ENCODE data around the genes CALHM6 and RSPH4A.

DNA sequence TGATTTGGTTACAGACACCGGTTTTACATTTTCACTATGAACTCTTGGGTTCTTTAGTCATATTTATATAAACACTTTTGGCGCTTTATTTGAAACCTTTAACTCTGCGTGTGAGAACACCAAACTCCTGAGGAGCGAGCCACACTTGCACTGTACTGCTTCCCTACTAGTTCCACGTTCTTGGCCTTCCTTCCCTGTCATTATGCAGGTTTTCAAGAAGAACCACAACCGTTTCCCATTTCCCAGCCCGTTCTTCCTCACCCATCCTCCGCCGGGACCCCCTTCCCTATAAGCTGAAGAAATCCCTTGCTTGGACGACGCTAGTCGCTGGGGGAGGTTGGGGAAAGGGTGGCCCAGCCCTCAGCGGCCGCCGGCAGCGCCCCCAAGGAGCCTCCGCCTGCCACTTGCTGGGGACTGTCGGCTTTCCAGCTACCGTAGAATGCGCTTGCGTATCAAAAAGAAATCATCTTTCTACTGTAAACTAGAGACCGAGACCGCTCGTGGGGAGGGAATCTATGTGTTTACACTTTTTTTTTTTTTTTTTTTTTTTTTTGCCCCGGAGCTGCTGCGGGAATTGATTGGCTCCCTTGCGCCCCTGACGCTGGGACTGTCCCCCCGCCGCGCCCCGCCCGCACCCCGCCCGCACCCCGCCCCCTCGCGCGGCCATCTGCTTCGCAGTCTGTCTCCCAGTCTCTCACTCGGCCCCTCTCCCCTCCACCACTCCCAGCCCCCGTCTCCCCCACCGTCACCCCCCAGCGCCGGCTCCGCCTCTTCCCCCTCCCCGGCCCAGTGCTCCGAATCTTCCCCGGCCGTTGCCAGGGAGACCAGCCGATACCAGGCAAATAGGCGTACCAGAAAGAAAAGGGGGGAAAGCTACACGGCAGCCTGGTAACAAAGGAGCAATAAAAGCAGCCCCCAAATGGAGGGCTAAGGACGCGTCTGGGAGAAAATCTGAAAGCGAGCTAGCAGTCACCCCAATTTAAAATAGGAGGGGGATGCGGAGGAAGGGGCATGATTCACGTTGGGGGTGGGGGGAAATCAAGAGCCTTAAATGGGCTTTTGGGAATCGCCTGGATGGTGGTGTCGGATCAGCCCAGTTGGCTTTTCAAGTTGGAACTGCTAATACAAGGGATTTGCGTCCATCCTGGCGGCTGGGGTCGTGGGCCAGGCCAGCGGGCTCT lies 2.3 kb upstream of the MARCKS start:
- PRO-cap = unidirectional peak, plus-strand start at position 682 of the sequence

- PRO-cap = bidirectional peak, plus-strand start at chr6:113858310, minus-strand start at chr6:113858225
Observed at GRCh38 chr6:113857915-113858400, 813 bp downstream of the MARCKS start.

- PRO-cap = bidirectional peak, plus-strand start at chr6:113859123, minus-strand start at chr6:113858982
Observed at GRCh38 chr6:113859054-113859306, 1.8 kb downstream of the MARCKS start.

- PRO-cap = no peak
Observed at GRCh38 chr6:115347020-115347219, 713.8 kb downstream of the FRK start.

DNA sequence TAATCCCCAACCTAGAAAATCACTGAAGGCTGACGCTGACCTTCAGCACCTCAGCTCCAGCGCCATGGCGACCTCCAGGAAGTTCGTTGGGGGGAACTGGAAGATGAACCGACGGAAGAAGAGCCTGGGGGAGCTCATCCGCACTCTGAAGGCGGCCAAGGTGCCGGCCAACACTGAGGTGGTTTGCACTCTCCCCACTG lies 22.1 kb downstream of the FRK start:
- PRO-cap = no peak

GRCh38 chr6:116255068-116255916 lies 1.4 kb upstream of the TSPYL4 start:
- PRO-cap = no peak

DNA sequence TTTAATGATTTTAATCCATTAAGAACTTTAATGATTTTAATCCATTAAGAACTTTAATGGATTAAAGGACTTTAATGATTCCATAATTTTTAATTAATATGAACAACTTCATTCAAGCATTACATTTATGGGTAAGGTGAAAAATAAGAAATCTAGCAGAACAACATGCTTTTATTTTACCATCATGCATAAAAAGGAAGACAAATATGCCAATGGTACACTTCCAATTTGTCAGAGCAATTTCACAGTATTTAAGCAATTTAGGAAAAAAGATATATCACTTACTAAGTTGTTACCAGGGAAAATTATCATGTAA lies 3.2 kb downstream of the TSPYL1 start:
- PRO-cap = no peak

DNA sequence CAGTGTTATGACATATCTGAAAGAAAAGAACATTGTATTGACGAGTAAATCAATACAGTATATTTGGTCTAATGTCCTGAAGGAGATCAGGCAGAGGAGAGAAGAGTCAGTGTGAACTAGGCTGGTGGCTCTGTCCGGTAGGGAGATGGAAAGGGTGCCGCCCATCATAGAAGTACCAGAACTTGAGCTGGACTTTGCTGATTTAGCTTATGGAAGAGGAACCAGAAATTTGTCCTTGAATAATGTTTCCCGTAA lies at the start of gene CALHM6:
CALHM6 (plus strand) TSS at position 197 of the 255 bp plus-strand sequence.
- PRO-cap = no peak

GRCh38 chr6:116615619-116616600 lies at the start of gene RSPH4A:
Gene RSPH4A, plus strand, starts transcription at chr6:116616479.
- PRO-cap = unidirectional peak, minus-strand start at chr6:116616310

GRCh38 chr6:116764761-116765044 lies 816 bp downstream of the FAM162B start:
- PRO-cap = no peak

DNA sequence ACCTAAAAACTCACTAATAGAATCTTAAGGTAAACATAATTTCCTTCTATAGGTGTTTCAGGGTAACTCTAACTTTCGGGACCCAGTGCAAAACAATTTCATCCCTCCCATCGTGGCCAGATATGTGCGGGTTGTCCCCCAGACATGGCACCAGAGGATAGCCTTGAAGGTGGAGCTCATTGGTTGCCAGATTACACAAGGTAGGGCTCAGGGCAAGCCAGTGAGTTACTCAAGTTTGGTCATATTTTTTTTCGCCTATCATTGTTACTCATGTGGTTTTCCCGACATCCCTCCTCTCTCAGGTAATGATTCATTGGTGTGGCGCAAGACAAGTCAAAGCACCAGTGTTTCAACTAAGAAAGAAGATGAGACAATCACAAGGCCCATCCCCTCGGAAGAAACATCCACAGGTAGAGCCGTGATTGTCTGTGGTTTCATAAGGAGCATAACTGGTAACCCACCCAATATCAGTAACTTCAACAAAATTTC lies 58.2 kb downstream of the DCBLD1 start:
- PRO-cap = no peak

GRCh38 chr6:117547463-117548699 lies 54.4 kb downstream of the GOPC start:
- PRO-cap = unidirectional peak, minus-strand start at chr6:117547851

GRCh38 chr6:117594245-117594727 lies 8.0 kb downstream of the GOPC start:
- PRO-cap = no peak

DNA sequence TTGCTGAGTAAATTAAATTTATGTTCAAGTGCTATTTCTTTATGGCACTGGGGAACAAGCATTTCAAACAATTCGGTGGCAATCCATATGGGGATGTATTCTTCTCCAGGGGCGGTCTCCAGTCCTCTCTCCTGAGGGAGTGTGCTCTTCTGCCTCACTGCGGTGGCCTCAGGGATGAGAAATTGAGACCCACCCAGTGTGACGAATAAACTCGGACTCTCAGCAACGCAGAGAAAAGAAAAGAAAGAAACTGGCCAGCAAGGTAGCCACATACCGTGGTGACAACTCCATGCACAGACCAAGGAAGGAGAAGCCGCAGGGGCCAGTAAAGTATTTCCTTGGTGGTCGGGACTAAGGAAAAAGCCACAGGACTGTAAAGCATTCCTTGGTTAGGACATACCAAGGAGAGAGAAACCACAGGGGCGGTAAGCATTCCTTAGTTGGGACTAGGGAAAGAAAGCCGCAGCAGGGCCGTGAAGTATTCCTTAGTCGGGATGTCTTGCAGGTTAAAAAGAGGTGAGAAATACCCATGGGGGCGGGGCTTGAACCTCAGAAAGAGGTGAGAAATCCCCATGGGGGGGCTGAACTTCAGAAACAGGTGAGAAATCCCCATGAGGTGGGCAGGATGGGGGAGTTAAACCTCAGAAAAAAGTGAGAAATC lies 13.6 kb upstream of the GOPC start:
- PRO-cap = no peak

DNA sequence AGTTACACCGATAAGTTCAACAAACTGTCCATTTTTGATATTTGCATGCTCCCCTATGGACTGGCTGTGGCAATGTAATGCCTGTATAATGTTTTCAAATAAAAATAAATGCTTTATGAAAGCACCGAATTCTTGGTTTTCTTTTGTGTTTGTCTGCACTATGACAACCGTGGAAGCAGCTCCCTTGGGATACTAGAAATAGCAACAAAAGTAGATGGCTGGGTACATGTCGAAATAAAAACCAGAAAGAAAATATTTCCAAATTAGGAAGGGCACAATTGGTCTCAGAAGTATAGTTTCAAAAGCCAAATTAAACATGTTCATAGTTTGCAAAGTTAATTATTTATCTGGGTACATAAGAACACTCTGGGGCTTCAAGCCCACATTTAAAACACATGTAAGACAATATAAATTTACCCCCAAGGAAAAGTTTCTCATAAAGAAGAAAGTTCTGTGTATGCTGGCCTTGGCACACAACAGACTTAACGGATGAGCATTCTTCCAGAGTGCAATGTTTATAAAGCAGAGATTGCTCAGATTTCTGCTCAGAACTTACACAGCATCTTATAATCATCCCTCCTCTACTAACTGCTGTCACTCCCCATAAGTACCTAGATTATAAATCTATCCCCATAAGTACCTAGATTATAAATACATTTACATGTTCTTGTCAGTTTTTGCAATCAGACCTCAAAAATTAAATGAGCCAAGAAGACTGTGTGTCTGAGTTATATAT lies 230.4 kb upstream of the PLN start:
- PRO-cap = no peak

DNA sequence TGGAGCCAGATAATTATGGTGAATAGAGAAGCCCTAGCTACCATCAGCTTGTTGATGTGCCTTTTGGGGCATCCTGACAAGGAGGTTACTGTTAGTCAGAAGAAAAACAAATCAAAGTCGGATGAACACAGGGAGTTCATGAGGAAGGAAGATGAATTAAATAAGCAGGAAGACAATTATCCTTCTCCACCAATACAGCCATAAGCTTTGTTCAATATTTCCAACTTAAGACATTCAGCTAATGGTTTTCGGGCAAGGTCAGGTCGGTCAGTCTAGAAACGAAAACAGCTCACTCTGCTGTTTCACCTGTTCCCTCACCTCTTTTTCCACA lies 163.7 kb upstream of the PLN start:
- PRO-cap = no peak

GRCh38 chr6:118815127-118816198 lies 78.5 kb upstream of the ASF1A start:
- PRO-cap = no peak

GRCh38 chr6:118844512-118845300 lies 49.2 kb upstream of the ASF1A start:
- PRO-cap = no peak

DNA sequence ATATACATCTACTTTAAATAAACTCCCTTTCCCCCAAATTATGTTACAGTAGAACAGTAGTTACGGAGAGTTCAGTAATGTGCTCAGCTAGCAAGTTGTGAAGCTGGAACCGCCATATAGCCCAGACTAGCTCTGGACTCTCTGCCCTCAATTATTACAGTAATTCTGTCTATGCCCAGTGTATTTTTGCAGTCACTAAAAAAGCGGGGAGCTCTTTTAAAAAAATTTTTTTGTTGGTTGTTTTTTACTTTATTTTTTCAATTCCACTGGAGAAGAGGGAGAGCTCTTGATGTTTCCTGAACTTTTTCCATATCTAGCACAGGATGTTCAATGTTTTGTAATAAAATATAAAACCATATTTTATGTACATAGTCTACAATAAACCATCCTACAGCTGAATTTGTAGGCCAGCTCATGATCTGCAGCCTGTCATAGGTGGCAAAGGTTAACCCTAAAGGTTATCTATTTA lies 48.6 kb upstream of the ASF1A start:
- PRO-cap = no peak

- PRO-cap = no peak
Observed at GRCh38 chr6:118893046-118893272, 993 bp upstream of the ASF1A start.